ENCODE measurements around the genes SIM1 and BVES.

DNA sequence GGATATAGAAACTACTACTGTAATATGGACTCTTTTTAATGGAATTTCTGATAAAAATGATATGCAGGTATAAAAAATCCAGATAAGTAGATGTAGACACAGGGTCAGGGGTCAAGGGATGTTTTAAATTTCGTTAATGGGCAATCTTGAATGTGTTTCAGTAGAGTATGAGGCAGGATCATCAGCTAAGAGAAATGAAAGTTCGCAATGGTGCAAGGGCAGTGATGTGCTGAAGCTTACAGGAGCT is 681.3 kb upstream of the MMS22L start:
- RRBS, result no CpG with 5 or more reads among the region's 2 CpGs

DNA sequence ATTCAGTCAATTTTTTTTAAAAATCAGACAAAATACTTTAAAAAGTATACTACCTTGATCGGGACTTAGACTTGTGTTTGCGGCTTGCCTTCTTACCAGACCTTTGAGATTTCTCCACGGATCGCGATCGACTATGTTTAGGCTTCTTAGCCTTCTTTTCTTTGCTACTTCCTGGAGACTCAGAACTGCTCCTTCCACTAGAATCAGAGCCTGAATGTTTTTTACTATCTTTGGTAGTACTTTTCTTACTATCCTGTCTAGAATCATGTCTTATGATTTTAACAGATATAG is 6.4 kb upstream of the COQ3 start:
- RRBS, result no CpG with 5 or more reads among the region's 6 CpGs

GRCh38 chr6:99426329-99426816 is 1.3 kb upstream of the PNISR start:
- RRBS, result no CpG with 5 or more reads among the region's 10 CpGs

GRCh38 chr6:99512654-99513018 is 2.6 kb downstream of the USP45 start:
- RRBS, result no CpG with 5 or more reads among the region's 2 CpGs

GRCh38 chr6:99514019-99514548 is 1.1 kb downstream of the USP45 start:
- RRBS, result no CpG with 5 or more reads among the region's 11 CpGs

- RRBS, result no CpG with 5 or more reads among the region's 5 CpGs
Observed at GRCh38 chr6:99821048-99821536, 172.9 kb downstream of the MCHR2 start.

DNA sequence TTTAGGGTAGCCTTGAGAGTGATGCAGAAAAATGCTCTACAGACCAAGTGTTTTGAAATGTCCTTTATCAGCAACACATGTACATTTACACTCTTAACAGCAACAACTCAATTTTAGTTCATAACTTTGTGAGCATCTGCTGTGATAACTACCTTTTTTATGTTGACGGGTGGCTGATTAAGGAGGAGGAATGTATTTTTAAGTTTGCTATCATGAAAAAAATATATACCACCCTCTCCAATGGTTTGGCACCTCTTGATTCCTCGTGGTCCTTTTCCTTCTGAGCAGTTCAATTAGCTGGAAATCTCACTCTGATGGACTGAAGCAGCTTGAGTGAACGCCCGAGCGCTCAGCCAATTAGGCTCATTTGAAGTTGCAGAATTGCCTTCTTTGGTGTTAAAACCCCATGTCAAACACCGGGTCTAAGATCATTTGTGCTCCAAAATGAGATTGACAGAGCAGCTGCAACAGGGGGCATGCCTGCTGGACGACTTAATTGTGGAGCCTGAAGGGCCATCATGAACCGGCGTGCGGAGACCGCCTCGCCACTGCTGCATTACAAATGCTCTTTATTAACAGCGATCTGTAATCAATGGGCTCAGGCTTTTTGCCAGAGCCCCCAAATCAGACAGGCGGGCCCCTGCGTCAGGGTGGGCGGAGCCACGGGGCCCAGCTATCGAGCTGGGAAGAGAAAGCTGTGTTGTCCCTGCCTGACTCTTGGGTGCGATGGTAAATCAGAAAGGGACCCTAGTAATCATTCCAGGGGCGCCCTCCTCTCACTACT is 183.4 kb downstream of the SIM1 start:
- RRBS, result 47% methylated on average over 2 of the region's 20 CpGs

- RRBS, result no CpG with 5 or more reads among the region's 25 CpGs
Observed at GRCh38 chr6:100393300-100393924, 71.3 kb downstream of the SIM1 start.

- RRBS, result 48% methylated on average over 23 of the region's 76 CpGs
Observed at GRCh38 chr6:100464646-100465549, at the start of gene SIM1. SIM1 (minus strand) TSS chr6:100464921.

DNA sequence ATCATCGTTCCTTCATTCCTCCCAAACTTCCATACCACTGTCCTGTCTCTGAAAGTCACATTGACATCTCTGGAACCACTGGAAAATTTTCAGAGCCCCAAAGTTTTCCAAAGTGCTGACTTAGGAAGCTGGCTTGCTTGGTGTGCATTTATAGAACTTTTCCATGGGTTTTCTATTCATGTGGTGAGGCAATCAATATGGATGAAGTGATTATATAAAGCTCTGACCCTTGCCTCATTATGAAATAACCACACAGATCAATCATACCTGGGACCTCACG is 22.8 kb upstream of the SIM1 start:
- RRBS, result no CpG with 5 or more reads among the region's 2 CpGs

DNA sequence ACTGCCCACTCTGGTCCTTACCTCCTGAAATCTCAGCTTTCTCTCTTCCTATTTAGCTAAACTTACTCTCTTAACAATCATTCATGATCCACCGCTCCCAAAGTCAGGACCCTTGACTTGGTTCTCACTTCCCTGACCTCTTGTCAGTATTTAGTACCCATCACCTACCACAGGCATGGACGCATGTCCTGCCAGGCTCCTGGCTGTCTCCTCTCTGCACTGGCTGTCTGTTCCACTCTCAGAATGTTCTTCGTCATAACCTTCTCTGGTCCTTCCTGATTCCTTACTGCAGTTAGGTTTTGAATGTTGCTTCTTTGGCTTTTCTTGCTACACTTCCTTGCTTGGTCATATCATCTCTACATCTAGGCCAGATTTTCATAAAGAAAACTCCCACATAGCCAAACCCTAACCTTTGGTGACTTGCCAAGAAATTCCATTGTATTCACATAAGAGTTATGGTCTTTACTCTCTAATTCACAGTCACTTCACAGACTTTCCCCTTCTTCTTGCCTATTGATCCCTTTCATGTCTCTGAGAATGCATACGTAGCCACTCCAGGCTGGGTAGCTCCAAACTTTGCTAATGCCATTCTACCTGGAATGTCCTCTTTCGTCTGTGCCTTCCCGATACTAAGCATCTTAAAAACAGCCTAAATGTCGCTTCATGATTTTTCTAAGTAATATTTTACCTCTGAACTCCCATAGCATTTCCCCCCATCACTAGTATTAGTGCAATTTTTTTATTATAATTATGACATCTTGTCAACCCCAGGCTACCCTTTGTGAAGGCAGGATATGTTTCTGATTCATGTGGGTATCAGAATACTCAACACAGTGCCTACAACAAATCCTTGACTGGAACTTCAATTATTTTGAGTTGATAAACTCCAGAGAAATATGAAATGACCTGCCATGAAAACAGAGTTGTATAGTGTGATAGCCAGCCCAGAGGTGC is 42.0 kb upstream of the SIM1 start:
- RRBS, result no CpG with 5 or more reads among the region's 7 CpGs

DNA sequence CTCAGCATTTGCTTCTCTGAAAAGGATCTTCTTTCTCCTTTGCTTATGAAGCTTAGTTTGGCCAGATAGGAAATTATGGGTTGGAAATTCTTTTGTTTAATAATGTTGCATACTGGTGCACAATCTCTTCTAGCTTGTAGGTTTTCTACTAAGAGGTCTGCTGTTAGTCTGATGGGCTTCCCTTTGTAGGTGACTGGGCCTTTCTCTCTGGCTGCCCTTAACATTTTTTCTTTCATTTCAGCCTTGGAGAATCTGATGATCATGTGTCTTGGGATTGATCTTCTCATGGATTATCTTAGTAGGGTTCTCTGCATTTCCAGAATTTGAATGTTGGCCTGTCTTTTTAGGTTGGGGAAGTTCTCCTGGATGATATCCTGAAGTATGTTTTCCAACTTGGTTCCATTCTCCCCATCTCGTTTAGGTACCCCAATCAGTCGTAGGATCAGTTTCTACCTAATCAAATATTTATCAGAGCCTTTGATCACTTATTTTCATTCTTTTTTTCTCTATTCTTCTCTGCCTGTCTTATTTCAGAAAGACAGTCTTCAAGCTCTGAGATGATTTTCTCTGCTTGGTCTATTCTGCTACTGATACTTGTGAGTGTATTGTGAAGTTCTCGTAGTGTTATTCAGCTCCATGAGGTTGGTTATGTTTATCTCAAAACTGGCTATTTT is 139.9 kb downstream of the ASCC3 start:
- RRBS, result no CpG with 5 or more reads among the region's 3 CpGs

DNA sequence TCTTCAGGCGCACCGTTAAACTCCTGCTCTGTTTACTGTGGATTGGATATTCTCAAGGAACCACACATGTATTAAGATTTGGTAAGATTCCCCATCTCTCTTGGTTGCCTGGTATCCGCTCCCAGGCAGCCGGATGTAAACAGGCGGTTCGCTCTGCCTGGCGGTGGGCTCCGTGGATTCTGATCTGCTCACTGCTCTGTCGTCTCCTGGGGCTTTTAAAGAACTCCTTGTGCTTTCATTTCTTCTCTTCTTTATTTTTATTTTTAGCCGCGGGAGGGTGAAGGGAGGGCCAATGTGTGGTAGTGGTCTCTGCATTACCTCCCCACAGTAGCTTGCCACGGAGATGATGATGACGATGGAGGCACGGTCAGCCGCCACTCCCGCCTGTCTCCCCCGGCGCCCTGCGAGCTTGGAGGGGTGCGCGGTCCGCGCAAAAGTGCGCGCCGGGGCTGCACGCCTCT is 5.8 kb downstream of the GRIK2 start:
- RRBS, result 38% methylated on average over 10 of the region's 27 CpGs

DNA sequence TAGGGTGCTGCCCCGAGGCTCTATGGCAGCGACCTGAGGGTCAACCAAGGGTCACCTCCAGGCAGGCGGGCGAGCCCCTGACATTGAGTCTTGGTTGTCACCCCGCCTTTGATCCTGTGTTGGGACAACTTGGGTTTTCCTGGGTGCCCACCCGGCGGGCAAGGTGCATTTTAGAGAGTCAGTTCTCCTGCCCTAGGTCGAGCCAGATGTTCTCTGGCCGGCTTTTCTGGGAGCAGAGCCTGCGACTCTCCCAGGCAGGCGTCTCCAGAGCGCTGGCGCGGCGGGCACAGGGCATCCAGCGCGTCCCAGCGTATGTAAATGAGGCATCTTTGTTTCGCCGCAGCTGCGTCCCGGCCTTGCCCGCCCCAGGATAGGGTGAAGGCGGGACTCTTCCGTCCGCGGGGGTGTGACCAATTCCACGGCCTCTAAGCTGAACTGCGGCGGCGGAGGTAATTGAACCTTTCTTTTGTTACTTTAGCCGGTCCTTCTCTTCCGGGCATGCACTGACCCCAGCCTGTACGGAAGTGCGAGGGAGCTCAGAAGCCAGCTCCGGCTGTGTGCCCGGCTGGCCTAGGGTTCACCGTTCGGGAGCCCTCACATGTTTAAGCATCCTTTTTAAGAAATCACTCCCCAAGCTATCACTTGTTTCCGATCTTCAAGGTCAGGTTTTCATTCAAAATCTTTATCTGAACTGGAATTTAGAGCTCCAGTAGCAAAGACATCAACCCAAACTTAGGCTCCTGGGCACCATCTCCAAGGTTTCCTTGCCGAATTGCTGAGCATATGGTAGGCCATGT is 9.2 kb downstream of the GRIK2 start:
- RRBS, result 22% methylated on average over 8 of the region's 41 CpGs

DNA sequence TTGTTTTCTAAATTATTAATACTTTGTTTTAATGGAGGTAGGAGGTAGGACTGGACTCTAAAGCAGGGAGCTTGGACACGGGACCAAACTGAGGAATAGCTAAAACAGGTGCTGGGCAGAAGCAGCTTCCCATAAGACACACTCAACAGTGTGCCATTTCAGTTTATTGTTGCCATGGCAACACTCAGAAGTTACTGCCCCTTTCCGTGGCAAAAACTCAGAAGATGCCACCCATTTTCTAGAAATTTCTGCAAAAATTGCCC is 1405.1 kb downstream of the HACE1 start:
- RRBS, result no CpG with 5 or more reads among the region's 2 CpGs

- RRBS, result 1% methylated on average over 45 of the region's 133 CpGs
Observed at GRCh38 chr6:105136386-105137422, at the start of gene BVES. BVES (minus strand) TSS chr6:105137157.

- RRBS, result no CpG with 5 or more reads among the region's 1 CpG
Observed at GRCh38 chr6:105459896-105460440, 57.1 kb upstream of the PREP start.

DNA sequence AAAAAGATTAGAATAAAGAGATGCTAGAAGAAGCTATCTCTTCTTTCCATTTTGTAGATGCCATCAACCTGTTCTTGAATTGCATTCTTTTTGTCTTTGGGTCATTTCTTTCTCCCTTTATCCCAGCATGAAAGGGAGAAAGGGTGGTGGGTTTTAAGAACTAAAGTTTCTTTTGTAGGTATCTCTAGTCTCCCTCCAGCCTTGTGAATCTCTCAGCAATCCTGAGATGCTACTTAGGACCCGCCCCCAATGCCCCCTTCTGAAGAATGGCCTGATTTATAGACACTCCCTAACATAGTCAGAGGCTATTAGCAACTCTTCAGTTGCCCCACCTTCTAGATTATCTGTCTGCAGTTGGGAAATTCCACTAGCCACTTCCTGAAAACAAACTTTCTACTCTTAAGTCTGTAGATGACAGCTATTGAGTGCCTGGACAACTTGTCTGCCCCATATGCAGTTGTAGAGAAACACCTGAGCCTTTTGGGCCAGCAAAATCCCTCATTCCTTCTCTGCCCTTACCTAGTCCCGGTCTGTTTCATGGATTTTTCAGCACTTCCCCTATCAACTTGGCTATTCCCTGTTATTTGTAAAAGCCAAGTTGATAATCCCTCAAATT is 188.1 kb upstream of the PREP start:
- RRBS, result no CpG with 5 or more reads among the region's 2 CpGs

DNA sequence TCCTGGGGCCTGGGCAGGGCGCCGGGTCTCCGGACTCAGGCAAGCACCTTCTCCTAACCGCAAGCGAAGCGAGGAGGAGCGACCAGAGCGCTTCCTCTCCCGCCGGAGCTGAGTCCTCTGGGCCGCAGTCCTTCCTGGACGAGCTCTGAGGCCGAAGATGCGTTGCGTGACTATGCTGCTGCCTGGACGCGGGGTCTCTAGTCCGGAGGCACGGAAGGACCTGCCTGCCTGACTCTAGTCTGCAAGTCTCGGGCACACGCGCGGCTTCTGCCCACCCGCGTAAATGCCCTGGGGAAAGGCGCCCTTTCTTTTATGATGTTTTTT is 100.1 kb upstream of the PRDM1 start:
- RRBS, result 65% methylated on average over 12 of the region's 26 CpGs